ENCODE data around the genes MEOX1, CFAP97D1, ATXN7L3 and FAM171A2.

GRCh38 chr17:43526214-43526663 is 19.9 kb downstream of the ETV4 start:
- PRO-cap, result no peak

GRCh38 chr17:43562600-43563349 is 16.6 kb upstream of the ETV4 start:
- PRO-cap, result no peak

DNA sequence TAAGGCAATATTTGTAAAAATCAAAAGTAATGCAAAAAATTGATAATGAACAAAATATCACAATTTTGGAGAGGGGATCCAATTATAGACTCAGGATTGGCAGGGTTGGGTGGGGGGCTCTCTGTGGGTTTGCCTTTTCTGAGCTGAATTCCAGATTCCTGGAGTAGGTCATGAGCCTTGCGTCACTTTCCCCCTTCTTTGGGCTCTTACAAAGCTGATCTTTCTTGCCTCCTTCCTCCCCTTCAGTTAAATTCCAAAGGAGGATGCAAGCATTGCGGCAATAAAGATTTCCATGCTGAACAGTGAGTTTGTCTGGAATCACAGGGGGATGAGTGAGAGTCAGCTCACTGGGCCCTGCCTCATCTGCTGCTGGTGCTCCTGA is 3.2 kb downstream of the MEOX1 start:
- PRO-cap, result no peak

DNA sequence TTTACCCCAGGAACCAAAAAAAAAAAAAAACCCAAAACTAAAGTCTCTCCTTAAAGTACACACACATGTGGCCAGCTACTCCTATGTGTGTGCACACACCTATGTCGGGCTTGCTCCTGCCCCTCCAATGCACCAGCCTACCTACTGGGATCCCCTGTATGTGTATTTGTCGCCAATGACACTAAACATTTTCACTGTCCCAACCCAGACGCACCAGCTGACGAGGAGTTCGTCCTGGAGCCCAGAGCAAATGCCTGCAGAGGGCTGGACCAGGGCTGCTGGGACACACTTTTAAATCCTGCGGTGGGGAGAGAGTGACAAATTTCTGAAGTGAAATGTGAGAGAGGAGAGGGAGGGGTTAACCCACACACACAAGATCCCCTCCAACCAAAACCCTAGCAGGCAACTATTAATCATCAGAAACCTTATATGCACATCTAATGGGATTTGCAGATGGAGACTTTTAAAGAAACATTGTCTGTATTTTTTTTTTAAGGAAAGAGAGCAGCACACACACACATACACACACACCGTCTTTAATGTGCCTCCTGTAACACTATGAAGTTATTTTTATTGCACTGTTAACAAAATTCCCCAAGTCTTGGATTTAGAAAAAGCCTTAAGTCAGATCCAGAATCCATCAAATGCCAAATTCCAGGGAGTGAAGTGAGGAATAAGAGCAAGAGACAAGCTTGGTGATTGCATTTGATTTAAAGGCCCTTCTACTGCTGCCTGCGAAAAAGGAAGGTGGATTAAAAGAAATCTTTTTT is at the start of gene MEOX1:
Gene MEOX1 (minus strand): TSS at position 266 of the 770 bp plus-strand sequence.
- PRO-cap, result no peak

DNA sequence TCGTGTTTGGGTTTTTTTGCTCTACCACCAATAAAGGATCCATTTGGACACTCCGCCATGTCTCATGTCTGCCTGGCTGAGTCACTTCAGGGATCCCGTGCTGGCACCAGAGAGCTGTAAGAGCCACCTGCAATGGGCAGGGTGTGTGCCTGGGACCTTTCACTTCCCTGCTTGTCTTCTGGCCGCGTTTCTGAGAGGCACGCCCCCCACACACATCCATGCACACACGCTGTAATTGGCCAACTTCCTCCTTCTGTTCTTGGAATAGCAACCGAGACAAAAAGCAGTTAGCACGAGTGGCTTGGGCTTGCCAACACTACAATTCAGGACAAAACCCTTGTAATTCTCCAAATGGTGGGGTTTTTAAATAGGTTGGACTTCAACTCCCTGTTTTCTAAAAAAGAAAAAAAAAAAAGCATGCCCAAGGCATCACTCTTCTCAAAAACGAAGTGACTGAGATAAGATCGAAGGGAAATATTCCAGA is 9.9 kb upstream of the SOST start:
- PRO-cap, result no peak

DNA sequence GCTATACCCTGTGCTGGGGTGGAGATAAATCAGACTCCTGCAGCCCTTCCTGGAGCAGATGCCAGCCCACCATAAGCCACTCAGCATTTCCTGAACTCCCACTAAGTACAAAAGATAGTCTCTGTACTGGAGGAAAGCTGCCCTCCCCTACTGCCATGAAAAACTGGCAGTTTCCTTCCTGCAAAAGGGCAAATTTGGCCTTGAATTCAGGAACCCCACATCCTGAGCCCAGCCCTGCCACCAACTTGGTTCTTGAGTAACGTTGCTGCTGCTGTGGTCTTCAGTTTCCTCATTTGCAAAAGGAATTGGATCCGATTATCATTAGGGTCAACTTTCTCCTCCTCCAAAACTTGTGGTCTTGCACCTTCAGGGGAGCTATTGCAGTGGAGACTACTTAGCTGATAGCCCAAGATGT is 522 bp upstream of the CFAP97D1 start:
- PRO-cap, result no peak

GRCh38 chr17:43780239-43780572 is at the start of gene CFAP97D1:
CFAP97D1 (plus strand) TSS chr17:43780435.
- PRO-cap, result no peak

GRCh38 chr17:43831558-43832264 is 1.2 kb downstream of the MPP3 start:
- PRO-cap, result no peak

DNA sequence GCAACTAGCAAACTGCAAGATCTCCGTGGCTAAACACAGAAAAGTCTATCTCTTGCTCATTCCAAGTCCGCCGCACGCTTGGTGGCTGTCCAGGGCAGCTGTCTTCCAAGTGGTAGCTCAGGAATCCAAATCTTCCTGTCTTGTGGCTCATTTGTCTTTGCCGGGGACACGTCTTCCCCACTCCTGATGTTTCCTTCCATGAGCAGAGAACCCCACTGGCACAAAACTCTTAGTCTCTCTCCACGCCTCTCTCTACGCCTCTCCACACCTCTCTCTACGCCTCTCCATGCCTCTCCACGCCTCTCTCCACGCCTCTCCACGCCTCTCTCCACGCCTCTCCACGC is 4.9 kb upstream of the CD300LG start:
- PRO-cap, result no peak

DNA sequence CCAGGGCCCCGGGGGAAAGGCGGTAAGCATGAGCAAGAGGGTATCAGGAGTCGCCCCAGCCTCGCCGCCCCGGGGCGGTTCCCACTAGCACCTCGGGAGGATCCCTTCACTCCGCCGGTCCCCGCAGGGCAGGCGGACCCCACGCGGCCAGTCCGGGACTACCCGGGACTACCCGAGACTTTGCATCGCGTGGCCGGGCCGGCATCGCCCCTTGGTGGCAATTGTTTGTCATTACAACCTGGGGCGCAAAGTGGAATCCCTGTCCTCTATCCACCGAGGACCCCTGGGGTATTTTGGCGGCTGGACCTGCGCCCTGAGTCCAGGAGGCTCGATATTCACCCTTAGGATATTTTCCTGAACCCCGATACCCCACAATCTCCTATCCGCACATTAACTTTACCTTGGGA is 9.5 kb upstream of the NAGS start:
- PRO-cap, result no peak

DNA sequence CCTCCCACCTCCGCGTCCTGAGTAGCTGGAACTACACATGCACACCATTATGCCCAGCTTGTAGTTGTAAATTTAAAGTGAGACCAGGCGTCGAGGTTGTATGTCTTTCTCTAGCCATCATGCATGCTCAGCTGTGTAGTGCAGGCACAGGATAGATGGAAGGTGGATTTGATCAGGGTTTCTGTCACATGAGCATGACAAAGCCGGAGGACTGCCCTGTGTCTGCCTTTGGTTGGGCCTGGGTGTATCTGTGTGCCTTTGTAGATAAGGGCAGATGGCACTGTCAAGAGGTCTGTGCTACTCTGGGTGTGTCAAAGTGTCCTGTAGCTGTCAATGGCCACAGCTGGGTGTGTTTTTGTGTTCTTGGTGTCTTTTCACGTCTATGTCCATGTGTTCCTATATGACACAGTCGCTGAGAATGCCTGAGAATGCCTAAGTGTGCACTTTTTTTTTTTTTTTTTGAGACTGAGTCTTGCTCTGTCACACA is 4.3 kb upstream of the NAGS start:
- PRO-cap, result no peak

DNA sequence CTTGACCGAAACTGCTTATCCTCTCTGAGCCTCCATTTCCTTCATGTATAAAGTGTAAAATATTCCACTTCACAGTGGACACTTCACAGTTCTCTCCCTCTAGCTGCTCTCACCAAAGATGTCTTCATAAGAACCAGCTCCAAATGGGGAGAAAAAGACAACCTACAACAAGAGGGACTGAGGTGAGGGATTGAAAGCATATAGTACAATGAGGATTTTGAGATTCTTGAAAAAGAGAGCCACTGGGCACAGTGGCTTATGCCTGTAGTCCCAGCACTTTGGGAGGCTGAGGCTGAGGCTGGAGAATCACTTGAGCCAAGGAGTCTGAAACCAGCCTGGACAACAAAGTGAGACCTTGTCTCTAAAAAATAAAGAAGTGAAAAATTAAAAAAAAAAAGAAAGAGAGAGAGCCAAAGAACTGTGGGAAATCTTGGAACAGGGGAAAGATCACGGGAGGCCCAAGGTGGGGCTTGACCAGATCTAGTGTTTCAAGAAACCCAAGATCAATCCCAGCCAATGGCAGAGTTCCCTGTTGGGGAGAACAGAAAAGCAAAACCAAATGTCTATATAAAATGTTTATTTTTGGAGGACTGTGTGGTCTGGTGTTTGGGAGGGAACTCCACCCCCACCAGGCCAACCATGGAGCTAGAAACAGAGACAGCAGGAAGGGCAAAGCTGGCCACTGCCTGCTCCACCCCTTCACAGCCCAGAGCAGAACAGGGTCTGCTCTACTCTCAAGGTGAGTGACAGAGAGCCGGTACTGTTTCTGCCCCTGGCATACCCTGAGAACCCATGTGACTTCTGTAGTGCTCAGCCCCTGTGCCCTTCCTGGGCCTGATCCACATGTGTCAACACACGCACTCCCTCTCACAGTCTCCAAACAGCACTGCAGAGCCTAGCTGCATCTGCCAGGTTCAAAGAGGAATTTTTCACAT is 3.9 kb downstream of the TMEM101 start:
- PRO-cap, result no peak

GRCh38 chr17:44033864-44034264 is 19.1 kb upstream of the TMEM101 start:
- PRO-cap, result no peak

- PRO-cap, result no peak
Observed at GRCh38 chr17:44093397-44093894, 22.9 kb downstream of the G6PC3 start.

DNA sequence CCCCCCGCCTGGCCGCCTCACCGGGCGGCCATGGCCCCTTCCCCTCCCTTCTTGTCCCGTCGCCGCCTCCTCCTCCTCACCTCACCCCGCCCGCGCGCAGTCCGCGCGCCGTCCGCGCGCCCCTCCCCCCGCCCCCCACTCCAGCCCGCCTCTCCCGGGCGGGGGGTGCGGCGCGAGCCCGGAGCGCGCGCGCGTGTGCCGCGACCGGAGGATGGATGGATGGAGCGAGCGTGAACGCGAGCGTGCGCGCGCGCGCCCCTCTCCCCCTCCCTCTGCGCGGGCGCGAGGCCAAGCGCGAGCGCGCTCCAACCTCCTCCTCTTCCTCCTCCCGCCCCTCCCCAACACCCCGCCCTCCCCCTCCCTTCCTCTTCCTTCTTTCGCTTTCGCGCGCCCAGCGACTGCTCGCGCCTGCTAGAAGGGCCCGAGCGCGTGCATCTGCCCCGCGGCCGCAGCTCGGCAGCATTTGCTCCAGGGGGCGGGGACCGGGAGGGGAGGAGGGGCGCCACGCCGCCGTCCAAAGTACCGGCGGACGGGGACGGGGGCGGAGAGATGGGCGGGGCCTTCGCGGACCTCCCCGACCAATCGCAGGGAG is at the start of gene ATXN7L3:
Gene ATXN7L3 (minus strand): TSS at position 236 of the 592 bp plus-strand sequence.
- PRO-cap, result bidirectional peak, plus-strand start at position 150 of the sequence, minus-strand start at position 32 of the sequence; bidirectional peak, plus-strand start outside the sequence, minus-strand start at position 274 of the sequence

GRCh38 chr17:44203188-44204326 is 3.9 kb upstream of the ATXN7L3 start:
- PRO-cap, result no peak

GRCh38 chr17:44353562-44354557 is 8.8 kb downstream of the GRN start:
- PRO-cap, result unidirectional peak, plus-strand start at chr17:44353983; bidirectional peak, plus-strand start at chr17:44354151, minus-strand start at chr17:44354026

- PRO-cap, result unidirectional peak, minus-strand start at chr17:44363850
Observed at GRCh38 chr17:44363592-44364283, at the start of gene FAM171A2. FAM171A2 (minus strand) TSS chr17:44363853.

GRCh38 chr17:44369568-44369977 is 5.9 kb upstream of the FAM171A2 start:
- PRO-cap, result no peak

DNA sequence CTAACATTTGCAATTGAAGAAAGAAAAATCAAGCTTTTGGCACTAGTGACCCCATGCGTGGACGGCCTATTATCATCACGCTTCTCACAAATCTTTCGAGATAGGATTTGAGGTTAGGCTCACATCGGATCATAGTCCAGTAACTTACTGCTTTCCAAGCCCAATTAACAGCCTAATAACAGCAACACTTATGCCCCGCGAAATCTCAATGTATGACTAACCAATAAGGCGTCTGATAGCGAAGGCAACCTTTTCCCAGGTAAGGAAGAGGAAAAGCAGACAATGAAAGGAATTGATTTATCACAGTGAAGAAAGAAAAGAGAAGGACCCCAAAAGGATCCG is 674 bp downstream of the GPATCH8 start:
- PRO-cap, result no peak